HT1080 (cell line): Measurements from ENCODE around the gene SFR1.

DNA sequence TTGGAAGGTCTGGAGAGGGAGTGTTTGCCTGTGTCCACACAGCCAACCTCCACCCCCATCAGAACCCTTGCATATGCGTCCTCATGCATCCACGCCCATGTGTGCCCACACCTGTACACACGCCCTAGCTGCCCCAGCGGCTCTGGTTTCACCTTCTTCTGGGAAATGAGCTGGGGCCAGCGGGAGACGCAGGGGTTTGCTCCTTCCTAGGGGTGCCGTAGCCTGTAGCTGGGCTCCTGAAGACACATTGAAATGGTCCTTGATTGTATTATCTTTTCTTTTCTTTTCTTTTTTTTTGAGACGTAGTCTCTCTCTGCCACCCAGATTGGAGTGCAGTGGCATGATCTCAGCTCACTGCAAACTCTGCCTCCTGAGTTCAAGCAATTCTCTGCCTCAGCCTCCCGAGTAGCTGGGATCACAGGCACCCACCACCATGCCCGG, 64.1 kb downstream of the NEURL1 start:
RAMPAGE:
- cytosol, long total RNA: no peak
- long total RNA: no peak
- nucleus, long total RNA: no peak

RAMPAGE:
- cytosol, long total RNA: no peak
- long total RNA: no peak
- nucleus, long total RNA: no peak
These were observed 123.5 kb downstream of the NEURL1 start for GRCh38 chr10:103616687-103617645.

DNA sequence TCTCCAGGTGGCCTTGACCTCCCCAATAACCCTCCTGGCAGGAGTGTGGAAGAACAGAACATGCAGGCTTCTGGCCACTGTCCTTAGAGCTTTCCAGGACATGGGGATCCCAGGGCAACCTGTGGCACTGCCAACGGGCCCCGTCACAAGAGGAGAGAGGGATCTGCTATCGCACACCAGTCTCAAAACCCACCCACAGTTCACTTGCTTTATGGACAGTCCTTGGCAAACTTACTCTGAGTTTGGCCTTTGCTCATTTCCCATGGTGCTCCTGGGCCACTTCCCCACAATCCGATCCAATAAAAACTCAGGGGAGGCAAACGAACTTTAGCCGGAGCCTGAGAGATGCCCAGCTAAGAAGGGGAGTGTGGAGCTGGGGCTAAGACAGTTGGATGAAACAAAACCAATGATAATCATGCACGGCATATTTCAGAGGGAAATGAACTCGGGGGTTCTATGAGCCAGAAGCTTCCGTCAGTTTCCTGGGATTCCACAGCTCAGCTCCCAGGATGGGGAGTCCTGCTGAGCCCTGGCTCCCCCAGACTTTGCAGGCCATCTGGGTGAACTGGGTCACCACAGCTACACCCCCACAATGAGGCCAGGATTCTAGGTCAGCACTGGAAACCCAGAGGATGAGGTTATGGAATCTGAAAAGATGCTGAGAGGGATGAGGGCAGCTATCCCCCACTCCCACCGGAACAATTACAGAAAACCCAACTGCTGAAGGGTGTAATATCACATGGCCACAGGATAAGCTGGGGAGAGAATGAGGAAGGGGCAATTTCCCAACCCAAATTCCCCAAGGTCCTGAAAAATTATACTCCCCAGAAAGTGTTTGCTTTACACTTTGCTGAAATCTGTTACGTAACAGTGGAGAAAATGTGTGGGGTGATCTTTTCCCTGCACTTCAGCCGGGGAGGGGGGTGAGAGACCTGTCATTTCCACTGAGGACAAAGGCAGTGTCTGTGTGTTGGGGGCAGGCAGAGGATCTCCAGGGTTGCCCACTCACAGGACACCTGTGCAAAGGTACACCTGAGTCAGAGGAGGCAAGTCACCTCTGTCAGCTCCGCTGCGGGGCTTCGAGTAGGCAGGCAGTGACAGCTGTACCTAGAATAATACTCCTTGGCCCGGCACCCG, 158.7 kb downstream of the NEURL1 start:
RAMPAGE:
- cytosol, long total RNA: no peak
- long total RNA: no peak
- nucleus, long total RNA: no peak

GRCh38 chr10:103666871-103667905, 173.7 kb downstream of the NEURL1 start:
RAMPAGE:
- cytosol, long total RNA: no peak
- long total RNA: no peak
- nucleus, long total RNA: no peak

DNA sequence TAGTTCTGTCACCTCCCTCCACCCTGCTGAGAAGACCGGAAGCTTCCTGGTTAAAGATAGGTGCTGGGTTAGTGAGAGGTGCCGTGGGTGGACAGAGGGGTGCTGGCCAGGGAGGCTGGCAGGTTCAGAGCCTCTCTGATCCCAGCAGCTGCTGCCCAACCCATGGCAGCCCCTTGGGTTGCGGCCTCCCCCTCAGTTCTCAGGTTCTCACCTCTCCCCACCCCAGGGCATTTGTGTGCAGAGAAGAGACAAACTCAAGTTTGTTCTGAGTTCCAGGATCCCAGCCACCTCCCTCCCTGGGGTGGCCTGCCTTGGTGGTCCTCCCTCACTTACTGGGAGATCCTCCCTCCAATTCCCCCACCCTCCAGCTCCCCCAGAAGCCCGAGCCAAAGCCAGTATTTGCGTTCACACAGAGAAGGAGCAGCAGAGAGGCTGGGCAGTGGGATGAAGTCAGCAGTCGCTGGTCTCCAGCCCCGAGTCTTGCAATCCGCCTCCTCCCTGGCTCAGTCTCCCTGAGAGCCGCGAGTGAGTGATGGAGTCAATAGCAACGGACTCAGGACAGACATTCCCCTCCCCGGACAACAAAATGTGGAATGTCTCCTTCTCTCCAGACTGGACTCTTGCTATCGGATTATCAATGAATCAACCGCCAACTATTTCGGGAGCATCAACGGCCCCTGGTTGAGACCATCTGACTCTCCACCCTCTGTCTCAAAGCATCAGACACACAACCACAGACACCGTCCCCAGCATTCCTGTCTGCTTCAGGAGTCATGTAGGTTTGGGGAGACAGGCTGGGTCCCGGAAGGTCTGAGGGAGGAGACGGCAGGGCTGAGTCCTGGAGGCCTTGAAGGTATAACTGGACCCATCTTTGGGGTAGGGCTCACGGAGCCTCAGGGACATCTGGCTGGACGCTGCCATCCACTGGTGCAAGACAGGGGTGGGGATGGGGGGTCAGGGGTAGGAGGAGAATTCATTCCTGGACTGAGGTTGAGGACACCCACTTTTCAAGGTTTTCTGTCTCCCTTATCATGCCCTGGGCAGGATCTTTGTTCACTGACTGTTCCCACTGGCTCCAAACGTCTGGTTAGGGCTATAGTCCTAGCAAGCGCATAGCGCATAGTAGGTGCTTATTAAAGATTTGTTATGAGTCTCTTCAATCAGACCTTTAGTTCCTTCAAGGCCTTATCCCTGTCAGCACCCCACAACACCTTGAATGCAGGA, 178.4 kb downstream of the SH3PXD2A start:
RAMPAGE:
- cytosol, long total RNA: no peak
- long total RNA: no peak
- nucleus, long total RNA: no peak

RAMPAGE:
- cytosol, long total RNA: no peak
- long total RNA: no peak
- nucleus, long total RNA: no peak
These were observed 110.2 kb downstream of the SH3PXD2A start for GRCh38 chr10:103745183-103745641.

DNA sequence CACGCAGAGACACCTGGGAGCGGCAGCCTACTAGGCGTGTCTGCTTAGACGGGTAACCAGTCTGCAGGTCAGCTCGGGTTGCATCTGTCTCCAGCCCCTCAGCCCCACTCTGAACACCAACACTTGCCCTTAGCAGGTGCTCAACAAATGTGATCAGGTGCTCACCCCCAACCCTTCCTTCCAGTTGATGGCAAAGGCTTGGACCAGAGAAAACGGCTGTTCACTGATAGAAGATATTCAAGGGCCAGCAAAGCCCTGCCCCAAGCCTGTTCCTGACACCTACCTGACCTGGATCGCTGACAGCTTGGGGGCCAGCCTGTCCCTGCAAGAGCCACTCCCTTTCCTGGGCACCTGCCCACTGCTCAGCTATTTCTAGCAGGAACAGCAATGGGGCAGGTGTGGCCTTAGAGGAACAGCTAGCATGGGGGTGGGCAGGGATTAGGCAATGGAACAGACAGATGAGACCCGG, 70.5 kb downstream of the SH3PXD2A start:
RAMPAGE:
- cytosol, long total RNA: no peak
- long total RNA: no peak
- nucleus, long total RNA: no peak

DNA sequence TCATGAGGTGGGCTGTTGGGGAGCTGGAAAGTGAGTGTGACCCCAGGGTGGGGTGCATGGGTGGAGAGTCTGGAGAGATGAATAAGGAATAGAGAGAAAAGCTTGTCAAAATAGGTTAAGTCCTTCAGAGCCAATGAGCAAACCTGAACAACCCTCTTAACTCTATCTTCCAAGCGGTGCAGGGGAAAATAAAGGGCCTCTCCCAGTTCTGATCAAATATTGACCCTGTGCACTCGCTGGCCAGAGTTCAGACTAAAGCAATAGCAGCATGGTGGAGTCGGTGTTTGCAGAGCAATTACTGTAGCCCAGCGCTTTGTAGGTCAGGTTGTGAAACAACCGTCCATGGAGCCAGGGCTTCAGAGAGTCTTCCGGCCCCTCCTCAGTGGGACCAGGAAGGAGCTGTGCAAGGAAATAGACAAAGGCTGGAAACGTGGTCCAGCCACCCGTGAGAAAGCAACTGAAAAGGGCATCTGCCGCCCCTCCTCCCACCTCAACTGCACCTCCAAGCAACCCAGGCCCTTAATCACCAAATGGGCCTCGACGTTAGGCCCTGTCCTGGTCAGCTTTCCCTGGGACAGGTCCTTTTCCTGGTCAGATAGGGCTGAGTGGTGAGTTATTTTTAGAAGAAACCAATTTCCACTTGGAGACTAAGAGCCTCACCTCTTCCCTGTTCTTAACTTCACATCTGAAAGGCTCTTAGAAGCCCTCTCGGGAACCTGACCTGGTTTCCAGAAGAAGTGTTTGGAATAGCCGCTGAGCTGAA, 61.1 kb downstream of the SH3PXD2A start:
RAMPAGE:
- cytosol, long total RNA: no peak
- long total RNA: no peak
- nucleus, long total RNA: no peak

DNA sequence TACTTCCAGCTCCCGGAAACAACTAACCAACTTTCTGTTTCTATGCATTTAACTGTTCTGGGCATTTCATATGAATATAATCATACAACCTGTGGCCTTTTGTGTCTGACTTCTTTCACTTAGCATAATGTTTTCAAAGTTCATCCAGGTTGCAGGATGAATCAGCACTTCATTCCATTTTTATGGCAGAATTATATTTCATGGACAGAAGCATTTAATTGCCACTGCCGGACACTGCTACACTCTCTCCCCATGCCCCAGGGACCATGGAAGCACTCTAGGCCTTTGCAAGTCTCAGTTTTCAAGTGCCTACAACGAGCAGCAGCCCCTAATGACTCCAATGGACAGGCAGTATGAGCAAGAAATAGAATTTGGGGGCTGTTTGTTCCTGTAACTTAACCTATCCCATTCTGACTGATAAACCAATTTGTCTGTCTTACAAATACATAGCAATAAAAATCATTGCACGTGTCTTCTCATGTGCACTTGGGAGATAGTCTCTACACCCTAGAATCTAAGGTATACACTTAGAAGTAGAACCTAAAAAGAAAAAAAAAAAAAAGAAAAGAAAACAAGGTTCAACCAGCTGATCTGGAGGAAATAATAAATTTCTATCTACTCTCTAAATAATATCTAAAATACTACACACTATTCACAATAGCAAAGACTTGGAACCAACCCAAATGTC, 23.4 kb downstream of the SH3PXD2A start:
RAMPAGE:
- cytosol, long total RNA: no peak
- long total RNA: no peak
- nucleus, long total RNA: no peak

RAMPAGE:
- cytosol, long total RNA: no peak
- long total RNA: no peak
- nucleus, long total RNA: no peak
These were observed 15.5 kb downstream of the SH3PXD2A start for GRCh38 chr10:103839789-103840308.

RAMPAGE:
- cytosol, long total RNA: no peak
- long total RNA: no peak
- nucleus, long total RNA: no peak
These were observed 9.6 kb downstream of the SH3PXD2A start for GRCh38 chr10:103845542-103846334.

RAMPAGE:
- cytosol, long total RNA: no peak
- long total RNA: no peak
- nucleus, long total RNA: no peak
These were observed 16.9 kb upstream of the SH3PXD2A start for GRCh38 chr10:103872186-103872712.

GRCh38 chr10:103901355-103901698, 16.7 kb downstream of the STN1 start:
RAMPAGE:
- cytosol, long total RNA: no peak
- long total RNA: no peak
- nucleus, long total RNA: no peak

GRCh38 chr10:104008096-104008634, 41.2 kb downstream of the SLK start:
RAMPAGE:
- cytosol, long total RNA: no peak
- long total RNA: no peak
- nucleus, long total RNA: no peak

RAMPAGE:
- cytosol, long total RNA: no peak
- long total RNA: no peak
- nucleus, long total RNA: no peak
These were observed 51.0 kb downstream of the SLK start for GRCh38 chr10:104017928-104018451.

GRCh38 chr10:104029470-104030039, 56.1 kb downstream of the COL17A1 start:
RAMPAGE:
- cytosol, long total RNA: no peak
- long total RNA: no peak
- nucleus, long total RNA: no peak

DNA sequence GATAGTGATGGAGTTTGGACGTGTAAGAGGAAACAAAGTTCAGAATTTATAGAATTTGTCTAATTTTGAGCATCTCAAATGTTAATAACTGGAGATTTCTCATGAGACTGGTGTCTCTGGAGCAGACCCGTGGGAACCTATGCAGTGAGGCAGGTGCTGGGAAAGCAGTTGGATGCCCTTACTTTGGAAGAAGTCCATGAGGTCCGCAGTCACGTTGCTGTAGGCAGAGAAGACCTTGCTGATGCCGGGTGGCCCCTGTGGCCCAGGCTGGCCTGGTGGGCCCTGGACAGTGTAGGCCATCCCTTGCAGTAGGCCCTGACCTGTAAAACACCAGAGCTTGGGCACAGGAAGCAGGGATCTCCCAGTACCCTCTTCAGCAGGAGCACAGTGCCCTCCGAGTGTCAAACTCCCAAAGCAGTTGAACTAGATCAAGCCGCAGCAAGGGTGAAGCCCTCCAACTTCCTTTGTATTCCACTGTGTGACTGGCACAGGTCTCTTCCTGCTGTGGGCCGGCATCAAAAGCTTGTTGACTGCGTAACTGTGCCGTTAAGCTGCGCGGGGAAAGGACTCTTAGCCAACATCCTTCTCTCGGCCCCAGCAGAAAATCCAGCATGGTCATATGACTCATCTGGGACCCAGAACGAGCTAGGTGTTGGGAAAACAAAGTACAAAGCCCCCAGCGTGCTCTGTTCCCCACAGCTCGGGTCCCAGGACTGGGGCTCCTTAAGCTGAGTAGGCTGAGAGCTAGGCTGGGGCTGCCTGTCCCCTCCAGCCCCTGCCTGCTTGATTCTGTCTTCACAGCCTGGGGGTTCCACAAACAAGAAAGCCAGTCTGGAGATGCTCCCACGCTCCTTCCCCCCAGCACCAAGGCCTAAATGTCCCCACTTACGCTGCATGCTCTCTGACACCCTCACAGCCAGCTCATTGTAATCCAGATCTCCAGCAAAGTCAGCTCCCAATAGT, 52.3 kb downstream of the COL17A1 start:
RAMPAGE:
- cytosol, long total RNA: no peak
- long total RNA: no peak
- nucleus, long total RNA: no peak

DNA sequence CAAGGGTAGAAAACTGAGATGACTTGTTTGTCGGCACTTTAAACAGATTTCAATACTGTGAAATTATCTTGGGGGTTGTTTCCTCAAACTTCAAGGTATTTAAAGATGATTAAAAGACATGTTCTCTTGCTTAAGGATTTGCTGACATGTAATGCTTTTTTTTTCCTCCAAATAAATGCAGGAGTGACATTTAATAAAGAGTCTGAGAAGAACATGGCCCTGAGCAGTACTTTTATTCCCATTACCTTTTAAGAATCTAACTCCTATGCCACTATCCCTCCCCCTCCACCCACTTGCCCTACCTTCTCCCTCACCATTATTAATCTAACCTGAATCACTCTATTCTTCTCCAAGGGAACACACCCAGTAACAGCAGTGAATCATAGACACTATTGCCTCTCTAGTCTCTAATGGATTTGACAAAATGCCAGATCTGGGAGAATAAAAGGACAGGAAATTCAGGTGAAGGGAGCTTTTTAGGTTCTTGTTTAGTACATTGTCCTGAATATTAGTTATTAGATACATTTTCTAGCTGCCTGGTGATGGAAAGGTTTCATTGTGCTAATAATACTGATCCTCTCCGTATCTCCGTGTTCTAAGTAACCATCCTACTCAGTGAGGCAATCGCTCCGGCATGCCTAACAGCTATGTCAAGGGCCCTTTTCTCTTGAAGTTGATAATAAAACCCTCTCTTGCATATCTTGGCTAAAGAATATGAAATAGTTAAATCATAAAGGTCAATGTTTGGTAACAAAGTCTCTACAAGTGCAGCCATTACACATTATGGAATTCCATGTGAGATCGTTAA, 4.2 kb upstream of the SFR1 start:
RAMPAGE:
- cytosol, long total RNA: no peak
- long total RNA: no peak
- nucleus, long total RNA: no peak

GRCh38 chr10:104121788-104122198, at the start of gene SFR1:
SFR1 (plus strand) TSS chr10:104122171.
RAMPAGE:
- cytosol, long total RNA: start-site peak on the plus strand at chr10:104122125-104122174, 242 and 300 reads in 2 replicates
- long total RNA: start-site peak on the plus strand at chr10:104122131-104122174, 100 reads
- nucleus, long total RNA: no peak

DNA sequence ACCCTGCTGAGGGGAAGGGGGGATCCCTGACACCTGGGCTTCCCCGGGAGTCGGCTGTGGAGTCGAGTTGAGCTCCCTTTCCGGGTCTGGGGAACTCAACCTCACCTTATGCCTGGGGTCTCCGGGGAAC, 93 bp downstream of the SFR1 start:
RAMPAGE:
- cytosol, long total RNA: no peak
- long total RNA: no peak
- nucleus, long total RNA: no peak